Breast (tissue), 4 donors: Measurements from ENCODE around the gene GOLGA8F.

- PRO-cap, 3 experiments: no peak in any of the 3 experiments
- RRBS: no CpG with 5 or more reads among the region's 86 CpGs
Observed at GRCh38 chr15:20505972-20506625, 35.5 kb downstream of the GOLGA6L6 start.

- PRO-cap, 3 experiments: no peak in any of the 3 experiments
- RRBS: no CpG with 5 or more reads among the region's 47 CpGs
Observed at GRCh38 chr15:21344963-21345412, 95.3 kb downstream of the POTEB3 start.

GRCh38 chr15:22873027-22873753 is 34.7 kb downstream of the NIPA2 start:
- PRO-cap, 3 experiments: no peak in any of the 3 experiments
- RRBS: no CpG with 5 or more reads among the region's 18 CpGs

GRCh38 chr15:23311173-23311734 is 22.7 kb downstream of the GOLGA6L26 start:
- PRO-cap, 3 experiments: no peak in any of the 3 experiments
- RRBS: no CpG with 5 or more reads among the region's 15 CpGs

DNA sequence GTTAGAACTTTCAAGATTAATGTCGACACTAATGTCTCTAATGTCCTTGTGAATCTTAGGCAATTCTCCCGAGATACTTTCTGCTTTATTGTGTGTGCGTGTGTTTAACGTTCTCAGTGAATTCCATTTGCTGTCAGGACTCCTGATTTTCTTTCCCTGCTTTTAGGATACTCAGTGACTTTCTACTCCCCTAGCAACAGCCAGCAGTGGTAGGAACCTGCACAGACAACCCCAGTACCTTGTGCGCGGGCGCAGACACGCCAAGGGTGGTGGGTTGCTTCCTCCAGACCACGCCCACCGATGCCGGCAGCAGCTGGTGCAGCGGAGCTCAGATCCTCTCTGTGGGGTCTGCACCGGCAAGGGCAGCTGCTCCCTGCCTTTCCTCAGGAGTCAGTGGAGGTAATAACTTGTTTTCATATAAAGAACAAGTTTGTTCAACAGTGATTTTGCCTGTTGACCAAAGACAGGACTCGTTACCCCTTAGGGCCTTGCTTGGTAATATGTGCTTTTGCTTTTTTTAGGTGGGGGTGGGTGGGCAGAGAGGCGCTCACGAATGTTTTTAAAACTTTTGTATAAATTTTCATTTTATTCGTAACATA is 225.1 kb upstream of the NDN start:
- PRO-cap, 3 experiments: no peak in any of the 3 experiments
- RRBS: 25% methylated on average over 3 of the region's 17 CpGs

DNA sequence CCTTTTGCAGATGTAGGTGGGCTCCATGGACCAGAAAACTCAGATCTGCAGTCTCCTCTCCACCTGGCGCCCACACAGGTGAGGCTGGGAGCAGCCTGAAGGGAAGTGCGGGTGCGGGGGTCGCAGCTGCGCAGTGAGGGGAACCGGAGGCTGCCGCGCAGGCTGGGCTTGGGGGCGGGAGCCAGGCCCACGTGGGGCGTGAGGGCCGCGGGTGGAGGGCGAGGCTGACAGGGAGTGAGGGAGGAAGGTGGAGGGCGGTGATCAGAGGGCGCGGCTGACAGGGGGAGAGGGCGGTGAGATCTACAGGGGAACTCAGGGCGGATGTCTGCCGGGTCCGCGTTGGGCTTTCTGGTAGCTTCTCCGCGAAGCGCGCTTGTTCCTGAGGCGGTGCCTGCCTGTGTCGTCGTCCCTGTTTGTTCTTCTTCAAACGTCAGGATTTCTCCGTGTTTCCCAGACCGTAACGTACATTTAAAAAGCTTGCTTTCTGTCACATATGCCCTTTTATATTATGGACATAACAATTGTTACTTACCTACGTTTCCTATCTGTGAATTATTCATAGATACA is 414.4 kb upstream of the NDN start:
- PRO-cap, 3 experiments: no peak in any of the 3 experiments
- RRBS: no CpG with 5 or more reads among the region's 34 CpGs

DNA sequence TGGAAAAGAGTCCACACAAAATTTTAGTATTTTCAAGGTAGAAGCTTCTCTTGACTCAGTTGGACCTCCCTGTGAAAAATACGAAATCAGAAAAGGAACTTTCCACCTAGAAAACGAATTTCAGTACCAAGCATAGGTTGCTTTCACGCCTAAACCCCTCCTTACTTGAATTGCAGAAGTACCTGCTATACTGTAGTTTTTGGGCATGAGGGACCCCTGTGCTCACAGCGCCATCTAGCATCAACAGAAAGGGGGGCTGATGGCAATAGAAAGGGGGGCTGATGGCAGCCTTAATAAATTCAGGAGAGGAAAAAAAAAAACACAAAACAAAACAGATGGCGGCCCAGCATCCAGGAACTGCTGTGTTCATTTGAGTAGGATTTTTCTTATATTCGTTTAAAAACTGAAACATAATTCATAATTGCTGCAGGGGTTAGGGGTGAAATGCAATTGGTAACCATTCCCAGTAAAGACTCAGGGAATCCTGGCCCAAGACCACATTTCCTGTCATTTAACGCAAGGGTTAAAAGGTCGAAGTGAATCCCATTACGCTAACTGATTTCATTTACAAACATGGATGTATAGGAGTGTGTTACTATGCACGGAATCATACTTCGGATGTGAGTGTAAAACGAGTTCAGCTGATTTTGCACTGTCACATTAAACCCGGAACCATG is 96.8 kb downstream of the NPAP1 start:
- PRO-cap, 3 experiments: no peak in any of the 3 experiments
- RRBS: no CpG with 5 or more reads among the region's 13 CpGs

- PRO-cap, 3 experiments: no peak in any of the 3 experiments
- RRBS: no CpG with 5 or more reads among the region's 9 CpGs
Observed at GRCh38 chr15:25331594-25332869, 106.8 kb downstream of the UBE3A start.

GRCh38 chr15:25413696-25414363 is 25.0 kb downstream of the UBE3A start:
- PRO-cap, 3 experiments: no peak in any of the 3 experiments
- RRBS: no CpG with 5 or more reads among the region's 3 CpGs

DNA sequence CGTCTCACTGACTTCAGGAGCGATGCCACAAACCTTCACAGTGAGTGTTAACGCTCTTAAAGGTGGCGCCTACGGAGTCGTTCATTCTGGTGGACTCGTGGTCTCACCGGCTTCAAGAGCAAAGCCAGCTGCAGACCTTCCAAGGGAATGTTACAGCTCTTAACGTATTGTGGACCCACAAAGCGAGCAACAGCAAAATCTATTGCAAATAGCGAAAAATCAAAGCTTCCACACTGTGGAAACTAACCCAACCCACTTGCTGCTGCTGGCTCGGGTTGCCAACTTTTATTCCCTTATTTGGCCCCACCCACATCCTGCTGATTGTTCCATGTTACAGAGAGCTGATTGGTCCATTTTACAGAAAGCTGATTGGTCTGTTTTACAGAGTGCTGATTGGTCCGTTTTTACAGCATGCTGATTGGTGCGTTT is 64.4 kb upstream of the UBE3A start:
- PRO-cap, 3 experiments: no peak in any of the 3 experiments
- RRBS: no CpG with 5 or more reads among the region's 14 CpGs

GRCh38 chr15:25643893-25644800 is 205.3 kb upstream of the UBE3A start:
- PRO-cap, 3 experiments: no peak in any of the 3 experiments
- RRBS: no CpG with 5 or more reads among the region's 12 CpGs

GRCh38 chr15:25804014-25804942 is 58.8 kb downstream of the ATP10A start:
- PRO-cap, 3 experiments: no peak in any of the 3 experiments
- RRBS: no CpG with 5 or more reads among the region's 13 CpGs

GRCh38 chr15:25860317-25860719 is 2.8 kb downstream of the ATP10A start:
- PRO-cap, 3 experiments: no peak in any of the 3 experiments
- RRBS: no CpG with 5 or more reads among the region's 5 CpGs

DNA sequence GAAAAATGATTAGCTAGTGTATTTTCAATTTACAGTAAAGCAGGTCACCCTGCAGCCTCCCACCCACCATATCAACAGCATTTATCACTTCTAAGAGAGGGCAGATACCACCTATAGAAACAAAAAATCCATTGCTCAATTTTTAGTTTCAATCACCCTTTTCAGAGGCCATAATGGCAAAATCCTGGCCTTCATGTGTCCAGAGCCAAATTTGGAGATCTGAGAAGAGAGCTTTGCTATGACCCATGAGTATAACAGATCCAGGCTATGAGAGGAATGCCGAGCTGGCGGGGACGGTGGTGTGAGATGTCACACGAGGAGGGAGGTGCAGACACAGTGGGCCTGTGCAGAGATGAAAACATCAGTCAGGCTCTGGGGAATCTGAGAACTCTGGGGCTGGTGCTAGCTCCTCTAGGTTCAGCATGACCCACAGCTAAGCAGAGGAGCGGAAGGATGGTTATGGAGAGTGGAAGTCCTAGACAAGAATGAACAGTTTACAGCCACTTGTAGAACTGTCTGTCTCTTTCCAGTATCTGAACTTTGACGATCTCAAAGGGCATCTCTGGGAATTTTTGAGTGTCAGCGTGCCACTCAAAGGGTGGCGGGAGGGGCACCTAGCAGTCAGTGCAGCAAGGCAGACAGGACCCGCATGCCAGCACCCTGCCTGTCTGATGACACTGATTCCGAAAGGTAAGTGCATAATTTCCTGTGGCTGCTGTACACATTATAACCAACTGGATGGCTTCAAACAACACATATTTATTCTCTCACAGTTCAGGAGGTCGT is 398.4 kb upstream of the ATP10A start:
- PRO-cap, 3 experiments: no peak in any of the 3 experiments
- RRBS: no CpG with 5 or more reads among the region's 11 CpGs

DNA sequence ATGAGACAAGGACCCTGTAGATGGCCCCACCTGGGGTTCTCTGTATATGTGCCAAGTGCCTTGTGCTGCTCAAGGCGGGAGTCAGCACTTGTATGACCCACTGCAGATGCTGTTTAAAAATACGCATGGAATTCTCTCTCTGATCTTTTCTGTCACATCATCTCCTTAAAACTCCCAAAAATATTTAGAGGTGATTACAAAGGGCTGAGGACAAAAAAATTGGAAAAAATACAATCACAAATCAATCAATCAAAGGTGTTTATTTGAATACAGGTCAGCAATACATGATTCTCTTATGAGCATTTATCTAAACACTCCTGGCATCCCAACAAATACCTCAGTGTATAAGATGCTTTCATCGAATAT is 453.3 kb downstream of the OCA2 start:
- PRO-cap, 3 experiments: no peak in any of the 3 experiments
- RRBS: no CpG with 5 or more reads among the region's 3 CpGs

DNA sequence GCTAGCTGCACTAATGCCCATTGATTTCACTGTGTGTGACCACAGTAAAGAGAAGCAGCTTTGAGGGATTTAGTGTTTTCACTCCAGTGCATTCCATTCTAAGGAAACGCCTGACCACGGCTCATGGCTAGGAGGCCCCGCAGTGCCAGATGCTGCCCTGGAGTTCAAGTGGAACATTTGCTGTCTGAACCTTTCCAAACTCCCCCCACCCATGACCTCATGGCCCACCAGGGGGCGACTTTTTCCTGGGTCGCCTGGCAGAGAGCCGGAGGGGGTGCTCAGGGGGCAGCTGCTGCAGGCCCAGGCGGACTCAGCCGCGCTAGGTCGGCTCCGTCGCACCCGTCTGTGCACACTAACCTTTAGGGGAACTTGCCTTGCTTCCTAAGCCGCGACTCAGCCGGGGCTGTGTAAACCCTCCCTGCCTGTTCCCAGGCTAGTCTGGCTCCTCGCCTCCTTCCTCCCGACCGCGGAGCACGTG is 338 bp downstream of the OCA2 start:
- PRO-cap, 3 experiments: no peak in any of the 3 experiments
- RRBS: no CpG with 5 or more reads among the region's 21 CpGs

GRCh38 chr15:28378394-28378893 is at the start of gene GOLGA8F:
Gene GOLGA8F (plus strand): TSS chr15:28378664.
- PRO-cap, 3 experiments: no peak in any of the 3 experiments
- RRBS: no CpG with 5 or more reads among the region's 11 CpGs

DNA sequence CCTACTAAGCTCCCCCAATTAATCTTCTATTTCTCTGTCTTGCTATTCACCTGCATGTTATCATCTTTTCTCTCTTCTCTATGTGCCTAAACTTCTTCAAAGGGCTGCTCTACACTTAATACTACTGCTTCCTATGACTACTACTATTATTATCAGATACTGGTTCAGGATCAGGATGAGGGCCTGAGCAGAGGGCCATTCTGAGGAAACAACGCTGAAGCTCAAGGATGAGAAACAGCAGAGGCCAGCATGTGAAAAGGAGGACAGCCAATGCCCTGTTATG is 54.3 kb downstream of the TJP1 start:
- PRO-cap, 3 experiments: no peak in any of the 3 experiments
- RRBS: no CpG with 5 or more reads among the region's 1 CpG

- PRO-cap, 3 experiments: no peak in any of the 3 experiments
- RRBS: no CpG with 5 or more reads among the region's 2 CpGs
Observed at GRCh38 chr15:29800386-29801009, 21.8 kb downstream of the TJP1 start.

DNA sequence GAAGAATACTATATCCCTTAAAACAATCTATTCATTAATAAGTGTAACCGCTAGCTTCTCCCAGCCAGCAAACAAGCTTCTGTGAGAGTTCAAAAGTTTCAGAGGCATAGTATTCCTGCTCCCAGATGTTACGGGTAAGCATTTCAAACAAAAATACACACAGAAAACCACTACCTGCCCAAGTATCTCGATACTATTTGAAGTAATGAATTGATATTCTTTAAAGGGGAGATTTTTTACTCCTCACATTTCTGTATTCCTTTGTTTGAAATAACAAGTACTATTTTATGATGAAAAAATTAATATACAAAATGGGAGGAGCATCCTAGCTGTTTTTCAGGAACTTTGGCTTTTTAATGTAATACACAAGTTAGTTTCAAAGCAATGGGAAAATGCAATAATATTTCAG is 1.4 kb downstream of the TJP1 start:
- PRO-cap, 3 experiments: no peak in any of the 3 experiments
- RRBS: no CpG with 5 or more reads among the region's 3 CpGs